Neuron (in vitro differentiated cells): ENCODE measurements around the genes TMCO6, PCDHA1, PCDHB4, PCDHB5, PCDHGB3 and PCDH12.

DNA sequence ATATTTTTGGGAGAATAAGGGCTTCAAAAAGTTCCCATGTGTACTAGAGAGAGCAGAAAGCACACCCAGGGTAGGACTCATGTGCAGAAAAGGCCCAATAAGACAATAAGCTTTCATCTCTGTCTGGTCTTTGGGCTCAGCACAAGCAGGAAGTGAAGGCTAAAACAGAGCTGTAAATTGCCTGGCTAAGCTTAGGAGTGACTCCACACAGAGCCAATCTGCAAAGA, 12.0 kb downstream of the SLC35A4 start:
- PRO-cap = no peak

- PRO-cap = bidirectional peak, plus-strand start at chr5:140639518, minus-strand start at chr5:140639730
These were observed at the start of gene TMCO6 for GRCh38 chr5:140639049-140640042. Gene TMCO6 (plus strand): TSS chr5:140639451.

GRCh38 chr5:140672448-140673158, 773 bp downstream of the DND1 start:
- PRO-cap = no peak

DNA sequence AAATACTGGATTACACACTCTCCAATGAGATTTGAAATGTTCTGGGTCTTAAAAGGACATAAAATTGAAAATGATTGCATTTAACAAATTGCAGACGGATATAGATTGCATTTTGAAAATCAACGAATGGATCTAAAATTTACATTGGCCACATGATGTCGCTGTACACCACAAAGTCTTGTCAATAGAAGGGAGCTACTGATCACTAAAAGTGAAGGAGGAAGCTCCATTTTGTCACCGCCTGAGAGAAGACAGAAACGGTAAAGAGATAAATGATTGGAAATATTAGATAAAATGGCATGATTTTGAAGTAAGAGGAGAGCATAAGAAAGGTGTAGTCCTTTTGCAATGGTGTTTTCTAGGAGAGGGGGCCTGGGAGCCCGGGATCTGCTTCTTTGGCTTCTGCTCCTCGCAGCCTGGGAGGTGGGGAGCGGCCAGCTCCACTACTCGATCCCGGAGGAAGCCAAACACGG, at the start of gene PCDHA1:
Gene PCDHA1, plus strand, starts transcription at position 198 of the 473 bp plus-strand sequence.
- PRO-cap = no peak

DNA sequence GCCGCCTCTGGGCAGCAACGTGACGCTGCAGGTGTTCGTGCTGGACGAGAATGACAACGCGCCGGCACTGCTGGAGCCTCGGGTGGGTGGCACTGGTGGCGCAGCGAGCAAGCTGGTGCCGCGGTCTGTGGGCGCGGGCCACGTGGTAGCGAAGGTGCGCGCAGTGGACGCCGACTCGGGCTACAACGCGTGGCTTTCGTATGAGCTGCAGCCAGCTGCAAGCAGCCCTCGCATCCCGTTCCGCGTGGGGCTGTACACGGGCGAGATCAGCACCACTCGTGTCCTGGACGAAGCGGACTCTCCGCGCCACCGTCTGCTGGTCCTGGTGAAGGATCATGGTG, 1.9 kb downstream of the PCDHA8 start:
- PRO-cap = no peak

DNA sequence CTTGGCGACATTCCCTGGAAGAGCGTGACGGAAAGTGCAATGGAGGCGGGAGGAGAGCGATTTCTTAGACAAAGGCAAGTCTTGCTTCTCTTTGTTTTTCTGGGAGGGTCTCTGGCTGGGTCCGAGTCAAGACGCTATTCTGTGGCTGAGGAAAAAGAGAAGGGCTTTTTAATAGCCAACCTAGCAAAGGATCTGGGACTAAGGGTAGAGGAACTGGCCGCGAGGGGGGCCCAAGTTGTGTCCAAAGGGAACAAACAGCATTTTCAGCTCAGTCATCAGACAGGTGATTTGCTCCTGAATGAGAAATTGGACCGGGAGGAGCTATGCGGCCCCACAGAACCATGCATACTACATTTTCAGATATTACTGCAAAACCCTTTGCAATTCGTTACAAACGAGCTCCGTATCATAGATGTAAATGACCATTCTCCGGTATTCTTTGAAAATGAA, 363 bp downstream of the PCDHB3 start:
- PRO-cap = no peak

DNA sequence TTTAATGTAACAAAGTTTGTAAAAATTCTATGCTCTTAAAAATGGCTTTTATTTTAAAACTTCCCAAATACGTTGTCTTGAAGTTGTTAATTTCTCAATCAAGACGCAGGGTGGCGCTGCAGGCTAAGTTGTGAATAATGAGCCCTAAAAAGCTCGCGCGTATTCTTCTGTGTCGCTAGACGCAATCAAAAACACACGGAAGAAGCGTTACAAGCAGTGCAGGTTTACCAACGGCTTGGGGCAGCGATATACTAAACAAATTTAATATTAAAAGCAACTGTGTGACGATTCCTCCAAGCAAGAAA, at the start of gene PCDHB4:
Gene PCDHB4, plus strand, starts transcription at position 194 of the 305 bp plus-strand sequence.
- PRO-cap = no peak

- PRO-cap = unidirectional peak, plus-strand start at chr5:141135206
These were observed at the start of gene PCDHB5 for GRCh38 chr5:141134868-141135460. Gene PCDHB5 (plus strand): TSS chr5:141135206.

- PRO-cap = bidirectional peak, plus-strand start at chr5:141320385, minus-strand start at chr5:141320260
These were observed 535 bp downstream of the TAF7 start for GRCh38 chr5:141319835-141320662.

GRCh38 chr5:141369939-141370361, at the start of gene PCDHGB3:
Gene PCDHGB3 (plus strand): TSS chr5:141370242.
- PRO-cap = no peak

GRCh38 chr5:141370465-141370664, 323 bp downstream of the PCDHGB3 start:
- PRO-cap = no peak

GRCh38 chr5:141505358-141505557, 16.4 kb downstream of the PCDHGC5 start:
- PRO-cap = no peak

DNA sequence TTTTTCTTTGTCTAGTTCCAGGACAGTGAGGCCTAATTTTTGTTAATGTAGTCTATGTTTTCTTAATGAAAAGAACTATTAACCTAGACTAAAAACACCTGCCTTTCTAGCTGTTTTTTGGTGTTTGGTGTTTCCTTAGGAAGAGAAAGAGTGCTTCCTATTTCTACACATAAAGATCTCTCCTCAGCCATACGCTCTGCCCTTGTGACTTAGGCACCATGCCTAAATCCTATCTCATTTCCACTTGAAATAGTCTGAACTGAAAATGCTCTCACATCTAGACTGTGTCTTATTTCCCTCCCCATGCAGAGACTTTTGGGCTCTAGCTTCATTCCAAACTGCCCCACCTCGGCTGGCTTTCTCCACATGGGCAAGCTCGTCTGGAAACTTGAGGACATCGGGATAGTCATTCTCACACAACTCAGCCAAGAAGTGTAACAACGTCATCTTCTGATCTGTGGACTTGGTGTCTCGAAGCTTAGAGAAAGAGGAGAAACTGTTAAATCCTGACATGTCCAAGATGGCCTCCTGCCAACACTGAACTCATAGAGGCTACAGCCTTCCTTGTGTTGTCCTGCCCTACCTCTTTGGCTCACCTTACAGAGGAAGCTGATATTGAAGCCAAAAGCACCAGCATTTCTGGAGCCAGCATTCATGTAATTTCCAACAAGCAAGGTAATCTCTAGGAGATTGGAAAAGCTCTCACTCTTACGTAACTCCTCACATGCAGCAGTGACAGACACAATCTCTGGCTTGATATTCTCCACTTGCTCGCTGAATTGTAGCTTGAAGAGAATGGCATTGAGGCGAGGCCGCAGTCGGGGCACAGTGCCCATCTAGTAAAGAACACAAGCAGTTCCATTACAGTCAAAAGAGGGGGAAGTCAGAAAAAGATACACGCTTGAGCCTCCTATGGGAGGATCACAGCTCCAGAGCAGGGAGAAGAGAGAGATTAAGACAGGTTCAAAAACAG, 39.5 kb downstream of the PCDHGC5 start:
- PRO-cap = no peak

DNA sequence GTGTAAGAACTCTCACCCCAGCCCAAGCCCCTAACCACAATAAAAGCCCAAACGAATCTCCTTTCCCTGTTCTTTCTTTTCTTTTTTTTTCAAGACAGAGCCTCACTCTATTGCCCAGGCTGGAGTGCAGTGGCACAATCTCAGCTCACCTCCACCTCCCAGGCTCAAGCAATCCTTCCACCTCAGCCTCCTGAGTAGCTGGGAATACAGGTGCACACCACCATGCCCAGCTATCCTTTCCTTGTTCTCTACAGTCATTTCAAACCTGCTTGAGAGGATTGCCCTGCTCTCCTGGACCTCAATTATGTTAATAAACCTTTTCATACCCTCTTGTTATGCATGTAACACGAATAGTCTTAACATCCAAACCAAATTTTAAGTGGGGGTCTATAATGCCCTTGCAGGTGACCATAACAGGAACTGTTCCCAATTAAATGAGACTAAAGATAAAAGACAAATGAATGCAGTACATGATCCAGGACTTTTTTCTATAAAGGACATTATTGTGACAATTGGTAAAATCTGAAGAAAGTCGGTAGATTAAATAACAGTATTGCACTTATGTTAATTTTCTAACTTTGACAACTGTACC, 61.8 kb downstream of the PCDHGC5 start:
- PRO-cap = no peak

DNA sequence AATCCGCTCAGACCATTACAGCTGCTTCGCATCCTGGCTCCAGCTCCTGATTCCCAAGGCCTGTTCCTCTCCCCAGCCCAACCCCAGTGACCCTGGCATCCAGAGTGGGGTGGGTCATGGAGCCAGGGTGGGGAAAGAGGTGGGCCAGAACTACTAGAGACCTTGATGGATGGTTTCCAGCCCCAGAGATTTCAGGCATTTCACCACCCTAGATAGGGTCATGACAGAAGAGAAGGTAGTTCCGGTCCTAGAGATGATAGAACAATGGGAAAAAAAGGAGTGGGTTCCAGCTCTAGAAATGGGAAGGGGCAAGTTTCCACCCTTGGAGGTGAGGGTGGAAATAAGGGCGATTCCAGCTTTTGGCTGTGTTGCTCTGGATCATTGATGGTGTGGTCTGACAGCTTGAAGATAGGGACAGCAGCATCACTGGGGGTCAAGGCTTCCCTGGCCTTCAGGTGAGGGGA, 4.3 kb downstream of the RELL2 start:
- PRO-cap = no peak

DNA sequence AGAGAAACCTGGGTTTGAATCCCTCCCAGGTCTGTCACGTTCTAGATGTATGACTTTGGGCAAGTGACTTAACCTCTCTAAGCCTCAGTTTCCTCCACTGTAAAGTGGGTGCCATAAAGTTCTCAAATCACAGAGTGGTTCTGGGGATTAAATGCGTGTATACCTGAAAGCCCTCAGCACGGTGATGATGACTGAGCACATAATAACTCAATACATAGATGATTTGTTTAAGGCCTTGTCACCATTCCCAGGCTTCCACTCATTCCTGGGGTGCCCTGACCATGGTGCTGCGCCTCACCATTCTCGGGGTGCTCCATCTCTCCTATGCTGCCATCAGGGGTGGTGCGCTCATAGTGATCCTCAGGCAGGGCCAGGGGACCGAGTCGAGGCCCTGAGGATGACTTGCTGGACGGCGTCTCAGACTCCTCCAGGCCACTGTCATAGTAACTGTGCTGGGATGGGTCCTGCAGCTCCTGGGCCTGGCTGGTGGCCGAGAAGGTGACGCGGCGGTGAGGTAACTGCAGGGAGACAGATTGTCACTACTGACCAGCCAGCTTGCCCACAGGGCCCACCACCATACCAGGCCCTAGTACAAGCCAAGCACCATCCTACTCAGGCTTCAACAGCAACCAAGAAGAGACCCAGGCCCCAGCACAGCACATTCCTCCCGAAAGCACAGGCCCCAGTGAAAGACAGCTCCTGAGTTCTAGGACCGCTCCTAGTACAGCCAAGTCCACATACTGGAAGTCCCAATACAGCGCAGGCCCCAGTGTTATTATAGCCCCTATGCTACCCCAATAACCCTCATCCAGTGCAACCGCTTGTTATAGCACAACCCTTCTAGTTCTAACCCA, 21.0 kb downstream of the PCDH1 start:
- PRO-cap = no peak

- PRO-cap = bidirectional peak, plus-strand start at chr5:141914439, minus-strand start at chr5:141914378
These were observed 9.4 kb upstream of the DELE1 start for GRCh38 chr5:141914085-141914838.

- PRO-cap = bidirectional peak, plus-strand start at chr5:141958360, minus-strand start at chr5:141958182
These were observed at the start of gene PCDH12 for GRCh38 chr5:141958001-141958552. Gene PCDH12 (minus strand): TSS chr5:141958202.

DNA sequence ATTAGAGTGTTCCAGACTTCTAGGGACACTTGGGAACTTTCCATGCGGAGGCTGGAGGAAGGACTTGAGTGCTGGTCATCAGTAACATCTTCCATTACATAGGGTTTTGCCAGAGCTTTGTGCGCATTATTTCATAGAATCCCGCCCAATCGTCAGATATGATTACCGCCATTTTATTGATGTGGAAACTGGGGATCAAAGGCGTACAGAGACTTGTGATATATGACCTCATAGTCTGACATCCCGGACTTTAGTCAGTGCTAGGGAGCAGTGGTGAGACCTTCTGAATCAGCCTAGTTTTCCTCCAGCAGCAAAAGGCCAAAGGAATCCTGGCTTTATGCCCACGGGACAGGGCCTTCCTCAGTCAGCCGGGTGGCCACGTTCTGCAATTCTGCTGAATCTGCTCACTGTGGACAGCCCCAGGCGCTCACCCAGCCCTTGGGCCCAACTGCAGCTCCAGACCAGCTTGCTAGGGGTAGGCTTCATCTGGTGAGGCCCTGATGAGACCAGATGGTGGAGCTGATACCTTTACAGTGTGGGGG, 1.2 kb upstream of the GNPDA1 start:
- PRO-cap = no peak

- PRO-cap = no peak
These were observed 13.0 kb upstream of the NDFIP1 start for GRCh38 chr5:142095395-142096218.